M059J (cell line): ENCODE measurements around the genes NT5C2, PCGF6 and GSTO1.

- RAMPAGE, long total RNA, result no peak
Measured at GRCh38 chr10:103081729-103082377, 111.2 kb downstream of the NT5C2 start.

GRCh38 chr10:103192777-103193527 lies at the start of gene NT5C2:
Gene NT5C2 (minus strand): TSS chr10:103193272.
- RAMPAGE, long total RNA, result no peak

DNA sequence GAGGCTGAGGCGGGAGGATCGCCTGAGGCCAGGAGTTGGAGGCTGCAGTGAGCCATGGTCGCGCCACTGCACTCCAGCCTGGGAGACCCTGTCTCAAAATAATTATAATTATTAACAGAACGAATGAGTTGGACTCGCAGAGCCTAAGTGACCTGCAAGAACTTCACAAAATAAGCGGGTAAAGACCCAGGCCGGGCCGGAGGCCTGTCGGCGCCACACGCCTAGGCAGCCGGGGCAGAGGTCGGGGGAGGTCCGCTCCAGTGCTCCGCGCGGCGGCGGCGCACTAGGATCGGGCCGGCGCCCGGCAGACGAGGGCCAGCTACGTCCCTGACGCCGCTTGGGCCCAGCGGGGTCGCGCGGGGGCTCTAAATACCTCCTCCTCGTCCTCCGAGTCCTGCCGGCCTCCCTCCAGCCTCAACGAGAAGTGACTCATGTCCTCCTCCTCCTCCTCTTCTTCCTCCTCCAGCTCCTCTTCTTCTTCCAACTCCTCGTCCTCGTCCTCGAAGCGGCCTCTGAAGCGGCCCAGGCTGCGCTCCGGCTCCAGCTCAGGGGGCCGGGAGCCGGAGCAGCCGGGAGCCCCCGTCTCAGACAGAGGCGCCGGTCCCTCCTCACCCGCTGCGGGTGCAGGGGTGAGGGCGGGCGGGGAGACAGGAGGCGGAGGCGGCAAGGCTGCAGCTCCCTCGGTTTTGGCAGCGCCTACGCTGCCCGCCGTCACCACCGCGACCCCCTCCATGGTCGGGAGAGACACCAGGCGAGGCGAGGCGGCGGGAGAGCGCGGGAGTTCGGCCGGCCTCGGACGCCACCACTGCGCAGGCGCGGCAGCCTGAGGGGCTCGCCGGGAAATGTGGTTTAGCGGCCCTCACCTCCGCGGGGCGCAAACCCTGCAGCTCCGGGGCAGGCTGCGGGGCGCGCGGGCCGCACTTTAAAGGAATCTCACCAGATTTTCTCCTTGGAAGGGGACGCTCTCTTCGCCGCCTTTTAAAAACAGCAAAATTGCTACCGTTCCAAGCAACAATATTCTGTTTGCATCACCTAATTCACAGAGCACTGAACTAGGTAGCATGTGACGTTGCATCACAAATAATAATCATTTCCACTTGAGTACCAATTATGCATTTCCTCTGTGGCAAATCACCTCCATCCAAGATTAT lies at the start of gene PCGF6:
Gene PCGF6, minus strand, starts transcription at position 807 of the 1,151 bp plus-strand sequence.
- RAMPAGE, long total RNA, result start-site peak on the minus strand centred at position 756 of the sequence, 7 bp wide, 42 and 12 reads in 2 replicates

GRCh38 chr10:103388736-103389343 lies 7.4 kb downstream of the ATP5MK start:
- RAMPAGE, long total RNA, result no peak

DNA sequence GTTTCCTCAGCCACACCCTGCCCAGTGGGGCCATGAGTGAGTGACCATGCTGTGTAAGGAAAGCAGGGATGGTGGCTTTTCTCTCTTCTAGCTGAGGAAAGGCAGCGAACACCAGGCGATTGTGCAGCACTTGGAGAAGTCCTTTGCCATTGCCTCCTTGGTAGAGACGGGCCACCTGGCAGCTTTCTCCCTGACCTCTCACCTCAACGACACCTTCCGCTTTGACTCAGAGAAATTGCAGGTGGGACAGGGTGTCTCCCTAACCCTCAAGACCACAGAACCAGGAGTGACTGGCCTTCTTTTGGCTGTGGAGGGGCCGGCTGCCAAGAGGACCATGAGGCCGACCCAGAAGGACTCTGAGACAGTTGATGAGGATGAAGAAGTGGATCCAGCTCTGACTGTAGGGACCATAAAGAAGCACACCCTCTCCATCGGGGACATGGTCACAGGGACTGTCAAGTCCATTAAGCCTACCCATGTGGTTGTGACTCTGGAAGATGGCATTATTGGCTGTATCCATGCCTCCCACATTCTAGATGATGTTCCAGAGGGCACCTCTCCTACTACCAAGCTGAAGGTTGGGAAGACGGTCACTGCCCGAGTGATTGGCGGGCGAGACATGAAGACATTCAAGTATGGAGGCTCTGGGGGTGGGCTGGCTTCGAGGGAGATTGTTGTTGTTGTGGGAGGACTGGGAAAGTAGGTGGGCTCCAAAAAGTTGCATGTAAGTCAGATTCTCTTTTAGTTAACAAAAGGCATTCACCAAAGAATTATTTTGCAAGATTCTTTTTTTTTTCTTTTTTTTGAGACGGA lies 27.1 kb downstream of the CALHM2 start:
- RAMPAGE, long total RNA, result no peak

DNA sequence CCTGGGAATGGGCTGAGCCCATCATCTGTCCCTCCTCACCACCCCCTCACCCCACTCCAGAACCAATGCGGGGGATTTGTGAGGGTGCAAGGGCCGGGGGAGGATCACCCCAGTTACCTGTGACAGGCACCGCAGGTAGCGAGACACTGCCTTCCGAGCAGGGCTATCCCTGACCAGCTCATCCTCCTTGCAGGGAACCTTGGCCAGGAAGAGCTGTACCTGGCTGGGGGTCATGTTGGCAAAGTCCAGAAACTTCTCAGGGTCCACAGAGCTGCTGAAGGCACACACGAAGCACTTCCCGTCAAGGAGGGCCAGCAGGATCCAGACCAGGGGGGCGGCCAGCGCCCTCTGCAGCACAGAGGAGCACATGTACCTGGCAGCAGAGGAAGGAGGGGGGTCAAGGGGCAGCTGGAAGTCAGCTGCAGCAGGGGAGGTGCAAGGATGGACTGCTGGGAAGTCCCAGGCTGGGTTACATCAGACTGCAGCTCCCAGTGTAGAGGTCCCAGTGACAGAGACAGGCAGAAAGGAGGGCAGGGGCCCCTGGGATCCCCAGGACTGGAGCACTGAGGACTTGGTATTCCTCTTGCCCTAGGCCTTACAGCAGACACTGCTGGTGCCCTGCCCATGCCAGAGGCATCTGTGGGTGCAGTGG lies 2.7 kb downstream of the CALHM3 start:
- RAMPAGE, long total RNA, result no peak

DNA sequence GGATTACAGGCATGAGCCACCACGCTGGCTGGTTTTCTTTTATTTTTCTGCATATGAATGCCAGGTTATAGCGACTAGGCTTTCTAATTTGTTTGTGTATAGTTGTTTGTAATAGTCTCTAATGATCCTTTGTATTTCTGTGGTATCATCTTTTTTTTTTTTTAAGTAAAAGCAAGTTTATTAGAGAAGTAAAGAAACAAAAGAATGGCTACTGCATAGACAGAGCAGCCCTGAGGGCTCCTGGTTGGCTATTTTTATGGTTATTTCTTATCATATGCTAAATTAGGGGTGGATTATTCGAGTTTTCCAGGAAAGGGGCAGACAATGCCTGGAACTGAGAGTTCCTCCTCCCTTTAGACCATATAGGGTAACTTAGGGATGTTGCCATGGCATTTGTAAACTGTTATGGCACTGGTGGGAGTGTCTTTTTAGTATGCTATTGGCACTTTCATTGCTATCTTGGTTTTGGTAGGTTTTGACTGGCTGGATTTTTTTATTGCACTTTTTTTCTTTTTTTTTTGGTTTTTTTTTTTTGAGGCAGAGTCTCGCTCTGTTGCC lies 33.4 kb downstream of the NEURL1 start:
- RAMPAGE, long total RNA, result no peak

DNA sequence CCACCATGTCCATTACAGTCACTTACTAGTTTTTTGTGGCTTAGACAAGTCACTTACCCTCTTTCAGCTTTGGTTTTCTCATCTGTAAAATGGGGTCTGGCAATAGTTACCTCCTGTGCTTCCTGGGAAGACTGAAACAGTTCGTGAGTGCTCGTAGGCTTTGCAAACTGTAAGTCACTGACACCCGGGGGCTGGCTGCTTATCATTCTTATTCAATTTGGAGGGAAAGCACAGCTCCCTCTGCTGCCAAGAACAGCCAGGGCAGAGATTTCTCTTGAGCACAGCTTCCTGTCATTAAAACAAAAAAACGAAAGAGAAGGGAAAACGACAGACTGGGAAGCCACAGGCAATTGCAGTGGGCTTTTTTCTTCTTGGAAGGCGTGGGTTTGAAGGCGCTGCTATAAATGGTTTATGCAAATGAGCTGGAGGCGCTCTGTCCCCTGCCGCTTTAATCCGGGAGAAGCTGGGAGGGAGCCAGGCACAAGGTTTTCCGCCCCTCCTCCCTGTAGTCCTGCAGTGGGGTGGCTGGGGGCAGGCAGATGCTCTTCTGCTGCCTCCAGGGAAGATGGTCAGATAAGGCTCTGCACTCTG lies 49.2 kb downstream of the NEURL1 start:
- RAMPAGE, long total RNA, result no peak

GRCh38 chr10:103645007-103645767 lies 151.7 kb downstream of the NEURL1 start:
- RAMPAGE, long total RNA, result no peak

DNA sequence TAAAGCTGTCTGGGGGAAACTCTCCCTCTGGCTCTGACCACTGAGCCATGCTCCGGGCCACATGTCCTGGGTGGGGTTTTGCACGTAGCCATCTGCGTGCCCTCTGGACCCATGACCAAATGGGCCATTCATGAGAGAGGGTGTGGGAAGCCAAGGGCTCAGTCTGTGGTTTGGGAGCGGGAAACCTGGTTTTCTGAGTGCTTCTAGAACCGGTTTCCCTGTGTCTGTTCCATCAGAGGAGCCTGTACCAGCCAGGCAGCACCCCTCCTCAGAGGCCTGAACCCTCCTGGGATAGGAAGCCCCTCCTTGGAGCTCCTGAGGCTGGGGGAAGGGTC lies 143.2 kb downstream of the SH3PXD2A start:
- RAMPAGE, long total RNA, result no peak

GRCh38 chr10:103814536-103814955 lies 40.8 kb downstream of the SH3PXD2A start:
- RAMPAGE, long total RNA, result no peak

- RAMPAGE, long total RNA, result no peak
Measured at GRCh38 chr10:103840309-103840879, 15.0 kb downstream of the SH3PXD2A start.

GRCh38 chr10:103851327-103851741 lies 4.0 kb downstream of the SH3PXD2A start:
- RAMPAGE, long total RNA, result no peak

- RAMPAGE, long total RNA, result no peak
Measured at GRCh38 chr10:103916334-103916744, 1.6 kb downstream of the STN1 start.

DNA sequence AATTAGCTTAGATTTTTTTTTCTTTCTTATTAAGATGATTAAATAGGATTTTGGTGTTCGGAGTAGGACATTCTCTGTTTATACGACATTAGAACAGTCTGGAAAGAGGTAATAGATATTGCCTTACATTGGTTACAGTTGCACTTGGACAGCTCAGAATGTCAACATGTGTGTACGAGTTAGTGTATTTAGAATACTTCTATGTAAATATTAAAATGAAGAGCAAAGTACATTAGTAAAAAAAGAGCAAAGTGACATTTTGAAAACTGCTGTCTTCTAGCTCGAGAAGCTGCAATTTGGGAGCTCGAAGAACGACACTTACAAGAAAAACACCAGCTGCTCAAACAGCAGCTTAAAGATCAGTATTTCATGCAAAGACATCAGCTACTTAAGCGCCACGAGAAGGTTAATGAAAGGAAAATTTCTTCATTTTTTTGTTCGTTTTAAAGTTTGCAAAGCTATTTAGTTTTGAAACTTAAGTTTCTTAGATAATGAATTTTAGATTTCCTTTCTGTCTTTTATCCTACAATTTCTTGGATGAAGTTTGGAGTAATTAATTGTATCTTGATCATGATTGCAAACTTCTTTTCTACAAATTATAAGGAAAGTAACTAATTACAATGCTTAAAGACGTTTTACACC lies 51.7 kb downstream of the SLK start:
- RAMPAGE, long total RNA, result no peak

- RAMPAGE, long total RNA, result no peak
Measured at GRCh38 chr10:104031172-104031820, 54.4 kb downstream of the COL17A1 start.

- RAMPAGE, long total RNA, result no peak
Measured at GRCh38 chr10:104049196-104049981, 36.3 kb downstream of the COL17A1 start.

- RAMPAGE, long total RNA, result no peak
Measured at GRCh38 chr10:104246941-104247472, 7.7 kb upstream of the GSTO1 start.

DNA sequence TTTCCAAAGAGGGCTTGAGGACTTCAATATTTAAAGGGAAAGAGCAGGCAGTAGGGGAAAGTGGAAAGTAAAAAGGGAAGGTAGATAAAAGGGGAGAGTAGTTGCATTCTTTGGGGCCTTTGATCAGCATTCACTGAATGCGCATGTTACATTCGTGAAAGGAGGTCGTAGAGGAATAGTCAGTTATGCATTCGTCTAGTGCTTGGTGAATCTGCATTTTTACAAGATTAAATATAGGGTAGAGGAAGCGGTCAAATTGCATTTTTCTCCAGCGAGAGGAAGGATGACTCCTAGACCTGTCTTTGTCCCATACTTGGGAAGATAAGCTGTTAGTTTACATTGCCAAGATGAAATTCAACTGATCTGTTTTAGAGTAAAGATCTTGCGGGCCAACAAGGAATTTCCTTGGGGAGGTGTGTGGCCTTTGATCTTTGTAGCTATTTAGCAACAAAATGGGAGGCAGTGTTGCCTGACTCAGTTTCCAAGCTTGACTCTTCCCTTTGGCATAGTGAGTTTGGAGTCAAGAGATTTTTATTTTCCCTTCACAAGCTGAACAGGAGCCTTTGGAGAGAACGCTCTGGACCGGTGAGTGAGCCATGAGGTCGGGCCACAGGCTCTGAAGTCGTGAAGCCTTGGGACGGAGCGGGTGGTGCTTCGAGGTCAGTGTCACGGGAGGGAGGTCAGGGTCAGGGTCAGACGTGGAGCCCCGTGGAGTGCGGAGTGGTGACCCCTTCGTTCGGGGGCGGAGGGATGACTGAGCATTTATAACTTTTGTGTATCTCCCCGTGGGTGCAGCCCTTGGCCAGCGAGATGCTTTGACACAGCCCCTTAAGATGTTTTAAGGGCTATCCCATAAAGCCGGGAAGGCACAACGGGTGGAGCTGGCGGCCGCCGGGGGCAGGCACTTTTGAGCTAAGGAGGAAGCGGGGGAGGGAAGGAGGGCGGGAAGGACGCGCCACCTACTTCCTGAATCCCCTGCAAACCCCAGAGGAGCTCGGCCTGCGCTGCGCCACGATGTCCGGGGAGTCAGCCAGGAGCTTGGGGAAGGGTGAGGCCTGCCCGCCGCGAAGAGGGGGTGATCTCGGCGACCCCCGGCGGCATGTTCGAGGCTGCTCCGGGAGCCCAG lies at the start of gene GSTO1:
Gene GSTO1, plus strand, starts transcription at position 978 of the 1,126 bp plus-strand sequence.
- RAMPAGE, long total RNA, result start-site peak on the plus strand centred at position 974 of the sequence, 95 bp wide, 377 and 85 reads in 2 replicates

GRCh38 chr10:104298068-104298800 lies 29.2 kb downstream of the GSTO2 start:
- RAMPAGE, long total RNA, result no peak